Ovary (tissue), 7 donors: ENCODE measurements around the gene RBL1.

- PRO-cap, 7 experiments: no peak in any of the 7 experiments
- RAMPAGE, long total RNA, 2 experiments: no peak in any of the 2 experiments
Measured at GRCh38 chr20:36594036-36594590, 11.5 kb upstream of the RAB5IF start.

GRCh38 chr20:36644193-36644676, 1.8 kb downstream of the SLA2 start:
- PRO-cap, 7 experiments: no peak in any of the 7 experiments
- RAMPAGE, long total RNA, 2 experiments: no peak in any of the 2 experiments

- PRO-cap, 7 experiments: peak in 1 of 7 experiments; most common minus-strand start chr20:36856736 (in 1)
- RAMPAGE, long total RNA, 2 experiments: no peak in any of the 2 experiments
Measured at GRCh38 chr20:36856670-36856972, 6.7 kb downstream of the SOGA1 start.

DNA sequence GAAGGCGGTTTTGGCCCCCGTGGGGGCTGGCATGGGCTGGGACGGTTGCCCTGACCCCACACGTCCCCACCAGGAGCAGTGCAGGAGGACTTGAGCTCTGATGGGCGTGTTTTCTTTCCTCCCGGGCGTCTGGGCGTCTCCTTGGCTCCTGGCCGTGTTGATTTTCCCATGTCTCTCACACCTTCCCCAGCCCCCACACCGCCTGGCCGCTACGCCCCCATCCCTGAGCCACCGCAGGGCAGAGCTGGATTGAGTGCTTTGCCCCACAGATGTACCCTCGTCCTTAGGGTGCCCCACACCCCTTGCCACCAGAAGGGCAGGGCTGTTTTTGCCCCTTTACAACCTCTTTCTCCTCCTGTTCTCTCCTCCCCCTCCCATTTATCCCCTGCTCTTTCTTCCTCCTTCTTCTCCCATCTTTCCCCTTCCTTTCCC, 1.4 kb upstream of the SOGA1 start:
- PRO-cap, 7 experiments: no peak in any of the 7 experiments
- RAMPAGE, long total RNA, 2 experiments: no peak in any of the 2 experiments

DNA sequence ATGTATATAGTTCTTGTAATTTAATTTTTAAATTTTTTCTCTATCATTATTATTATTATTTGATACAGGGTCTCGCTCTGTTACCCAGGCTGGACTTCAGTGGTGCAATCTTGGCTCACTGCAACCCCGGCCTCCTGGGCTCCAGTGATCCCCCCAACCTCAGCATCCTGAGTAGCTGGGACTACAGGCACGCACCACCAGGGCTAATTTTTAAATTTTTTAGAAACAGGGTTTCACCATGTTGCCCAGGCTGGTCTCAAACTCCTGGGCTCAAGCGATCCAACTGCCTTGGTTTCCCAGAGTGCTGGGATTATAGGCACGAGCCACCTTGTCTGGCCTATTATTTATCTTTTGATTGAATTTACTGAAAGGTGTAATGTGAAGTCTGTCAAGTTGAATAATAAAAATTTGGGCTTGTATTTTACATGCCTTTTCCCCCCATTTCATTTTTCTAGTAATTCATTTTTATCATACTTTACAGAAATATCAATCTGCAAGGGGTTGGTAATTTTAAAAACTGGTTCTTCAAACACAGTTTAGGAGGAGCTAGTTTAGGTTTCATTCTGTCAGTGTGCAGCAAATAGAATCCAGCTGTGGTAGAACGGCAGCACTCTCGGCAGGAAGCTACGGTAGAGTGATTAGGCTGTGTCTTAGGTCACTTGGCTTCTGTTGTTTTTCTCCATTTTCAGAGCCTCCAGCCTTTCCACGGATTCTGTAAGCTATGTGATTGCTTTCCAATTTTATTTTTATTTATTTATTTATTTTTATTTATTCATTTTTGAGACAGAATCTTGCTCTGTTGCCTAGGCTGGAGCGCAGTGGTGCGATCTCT, 32.5 kb downstream of the TLDC2 start:
- PRO-cap, 7 experiments: no peak in any of the 7 experiments
- RAMPAGE, long total RNA, 2 experiments: no peak in any of the 2 experiments

DNA sequence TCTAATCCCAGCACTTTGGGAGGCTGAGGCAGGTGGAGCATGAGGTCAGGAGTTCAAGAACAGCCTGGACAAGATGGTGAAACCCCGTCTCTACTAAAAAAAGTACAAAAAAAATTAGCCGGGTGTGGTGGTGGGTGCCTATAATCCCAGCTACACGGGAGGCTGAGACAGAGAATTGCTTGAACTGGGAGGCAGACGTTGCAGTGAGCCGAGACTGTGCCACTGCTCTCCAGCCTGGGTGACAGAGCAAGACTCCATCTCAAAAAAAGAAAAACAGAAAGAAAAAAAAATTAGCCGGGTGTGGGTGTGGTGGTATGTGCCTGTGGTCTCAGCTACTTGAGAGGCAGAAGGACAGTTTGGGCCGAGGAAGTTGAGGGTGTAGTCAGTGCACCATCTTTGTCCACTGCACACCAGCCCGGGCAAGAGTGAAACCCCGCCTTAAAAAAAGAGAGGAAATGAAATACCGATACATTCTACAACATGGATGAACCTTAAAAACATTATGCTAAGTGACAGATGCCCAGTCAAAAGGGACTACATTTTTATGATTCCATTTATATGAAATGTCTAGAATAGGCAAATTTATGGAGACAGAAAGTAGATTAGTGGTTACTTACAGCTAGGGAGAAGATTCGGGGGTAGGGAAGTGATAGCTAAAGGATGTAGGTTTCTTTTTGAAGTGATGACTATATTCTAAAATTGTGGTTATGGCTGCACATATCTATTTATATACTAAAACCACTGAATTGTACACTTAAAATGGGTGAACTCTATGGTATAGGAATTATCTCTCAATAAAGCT, 52.4 kb downstream of the RBL1 start:
- PRO-cap, 7 experiments: no peak in any of the 7 experiments
- RAMPAGE, long total RNA, 2 experiments: no peak in any of the 2 experiments

- PRO-cap, 7 experiments: peak in 7 of 7 experiments; most common plus-strand start chr20:37096260 (in 4); most common minus-strand start chr20:37095997 (in 7)
- RAMPAGE, long total RNA, 2 experiments: start-site peak on the minus strand in 1 of 2 experiments, at chr20:37095941-37095988 at its widest, 66 reads per replicate
Measured at GRCh38 chr20:37095424-37096496, at the start of gene RBL1. TSS of gene RBL1 (minus strand) at chr20:37095997.

DNA sequence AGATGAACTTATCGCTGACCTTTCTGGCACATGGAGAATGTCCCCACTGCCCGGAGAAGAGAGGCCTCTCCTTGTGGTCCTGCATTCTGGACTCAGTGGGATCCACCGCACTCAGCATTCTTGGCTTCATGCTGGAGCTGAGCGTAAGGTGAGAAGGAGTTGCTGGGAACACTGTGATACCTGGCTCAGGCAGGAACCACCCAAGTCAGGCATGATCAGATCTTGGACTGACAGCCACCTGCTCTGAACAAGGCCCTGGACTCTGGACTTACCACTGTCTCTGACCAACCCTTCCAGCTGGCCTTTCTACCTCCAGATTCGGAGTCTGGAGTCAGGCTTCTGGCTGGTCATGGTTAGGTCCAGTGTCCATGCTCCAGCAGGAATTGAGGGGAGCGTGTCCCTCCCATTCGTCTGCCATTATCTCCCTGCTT, 5.7 kb upstream of the MANBAL start:
- PRO-cap, 7 experiments: no peak in any of the 7 experiments
- RAMPAGE, long total RNA, 2 experiments: no peak in any of the 2 experiments

GRCh38 chr20:37295465-37296100, 6.1 kb downstream of the MANBAL start:
- PRO-cap, 7 experiments: no peak in any of the 7 experiments
- RAMPAGE, long total RNA, 2 experiments: no peak in any of the 2 experiments

DNA sequence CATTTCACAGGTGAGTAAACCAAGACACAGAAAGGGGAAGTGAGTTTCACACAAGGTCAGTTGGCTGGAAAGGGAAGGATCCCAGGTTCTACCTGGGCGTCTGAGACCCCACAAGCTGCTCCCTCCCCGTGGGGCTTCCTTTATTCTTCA, 26.4 kb downstream of the MANBAL start:
- PRO-cap, 7 experiments: no peak in any of the 7 experiments
- RAMPAGE, long total RNA, 2 experiments: no peak in any of the 2 experiments

GRCh38 chr20:37404569-37405131, 58.7 kb downstream of the SRC start:
- PRO-cap, 7 experiments: no peak in any of the 7 experiments
- RAMPAGE, long total RNA, 2 experiments: no peak in any of the 2 experiments

- PRO-cap, 7 experiments: no peak in any of the 7 experiments
- RAMPAGE, long total RNA, 2 experiments: no peak in any of the 2 experiments
Measured at GRCh38 chr20:37789293-37790076, 95.7 kb downstream of the CTNNBL1 start.

- PRO-cap, 7 experiments: no peak in any of the 7 experiments
- RAMPAGE, long total RNA, 2 experiments: no peak in any of the 2 experiments
Measured at GRCh38 chr20:37916122-37916429, 13.1 kb downstream of the VSTM2L start.

GRCh38 chr20:38114383-38114801, 50.7 kb downstream of the TGM2 start:
- PRO-cap, 7 experiments: no peak in any of the 7 experiments
- RAMPAGE, long total RNA, 2 experiments: no peak in any of the 2 experiments

- PRO-cap, 7 experiments: no peak in any of the 7 experiments
- RAMPAGE, long total RNA, 2 experiments: no peak in any of the 2 experiments
Measured at GRCh38 chr20:38129760-38130586, 35.1 kb downstream of the TGM2 start.

GRCh38 chr20:38130925-38131261, 34.2 kb downstream of the TGM2 start:
- PRO-cap, 7 experiments: no peak in any of the 7 experiments
- RAMPAGE, long total RNA, 2 experiments: no peak in any of the 2 experiments

- PRO-cap, 7 experiments: no peak in any of the 7 experiments
- RAMPAGE, long total RNA, 2 experiments: no peak in any of the 2 experiments
Measured at GRCh38 chr20:38143124-38143703, 21.9 kb downstream of the TGM2 start.

- PRO-cap, 7 experiments: no peak in any of the 7 experiments
- RAMPAGE, long total RNA, 2 experiments: no peak in any of the 2 experiments
Measured at GRCh38 chr20:38191141-38191329, 26.0 kb upstream of the TGM2 start.

GRCh38 chr20:38293326-38293883, 10.6 kb upstream of the BPI start:
- PRO-cap, 7 experiments: no peak in any of the 7 experiments
- RAMPAGE, long total RNA, 2 experiments: no peak in any of the 2 experiments

DNA sequence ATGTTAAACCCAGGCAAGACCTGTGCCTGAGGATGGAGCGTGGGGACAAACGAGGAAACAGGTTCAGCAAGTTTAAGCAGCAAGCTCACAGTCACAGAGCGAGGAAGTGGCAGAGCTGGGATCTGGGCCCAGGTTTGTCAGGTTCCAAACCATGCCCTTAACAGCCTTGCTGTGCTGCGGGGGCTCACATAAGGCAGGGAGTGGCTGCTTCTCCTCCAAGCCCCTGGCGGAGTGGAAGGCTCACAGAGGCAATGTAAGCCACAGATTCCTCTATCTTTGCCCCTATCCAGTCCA, 3.9 kb upstream of the BPI start:
- PRO-cap, 7 experiments: no peak in any of the 7 experiments
- RAMPAGE, long total RNA, 2 experiments: no peak in any of the 2 experiments